Measurements from ENCODE around the genes CATSPERD, NDUFA11 and PSPN.

DNA sequence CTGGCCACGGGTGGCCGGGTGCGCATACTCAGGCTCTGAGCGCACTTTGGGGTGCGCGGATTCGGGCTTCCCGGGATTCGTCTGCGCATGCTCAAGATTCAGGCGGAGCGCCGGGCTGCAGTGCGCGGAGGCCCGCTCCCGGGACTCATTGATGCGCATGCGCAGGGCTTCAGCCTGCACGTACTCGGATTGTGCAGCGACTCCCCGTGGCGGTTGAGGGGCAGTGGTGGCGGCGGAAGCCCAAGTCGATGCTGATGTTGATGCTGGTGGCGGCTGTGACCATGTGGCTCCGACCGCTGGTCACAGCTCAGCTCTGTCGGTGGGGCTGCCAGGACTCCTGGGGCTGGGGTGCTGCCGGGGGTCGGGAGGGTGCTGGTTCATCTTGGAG, at the start of gene CATSPERD:
TSS of gene CATSPERD (plus strand) at position 148 of the 388 bp plus-strand sequence.
- RRBS, result 1% methylated on average over 7 of the region's 33 CpGs

DNA sequence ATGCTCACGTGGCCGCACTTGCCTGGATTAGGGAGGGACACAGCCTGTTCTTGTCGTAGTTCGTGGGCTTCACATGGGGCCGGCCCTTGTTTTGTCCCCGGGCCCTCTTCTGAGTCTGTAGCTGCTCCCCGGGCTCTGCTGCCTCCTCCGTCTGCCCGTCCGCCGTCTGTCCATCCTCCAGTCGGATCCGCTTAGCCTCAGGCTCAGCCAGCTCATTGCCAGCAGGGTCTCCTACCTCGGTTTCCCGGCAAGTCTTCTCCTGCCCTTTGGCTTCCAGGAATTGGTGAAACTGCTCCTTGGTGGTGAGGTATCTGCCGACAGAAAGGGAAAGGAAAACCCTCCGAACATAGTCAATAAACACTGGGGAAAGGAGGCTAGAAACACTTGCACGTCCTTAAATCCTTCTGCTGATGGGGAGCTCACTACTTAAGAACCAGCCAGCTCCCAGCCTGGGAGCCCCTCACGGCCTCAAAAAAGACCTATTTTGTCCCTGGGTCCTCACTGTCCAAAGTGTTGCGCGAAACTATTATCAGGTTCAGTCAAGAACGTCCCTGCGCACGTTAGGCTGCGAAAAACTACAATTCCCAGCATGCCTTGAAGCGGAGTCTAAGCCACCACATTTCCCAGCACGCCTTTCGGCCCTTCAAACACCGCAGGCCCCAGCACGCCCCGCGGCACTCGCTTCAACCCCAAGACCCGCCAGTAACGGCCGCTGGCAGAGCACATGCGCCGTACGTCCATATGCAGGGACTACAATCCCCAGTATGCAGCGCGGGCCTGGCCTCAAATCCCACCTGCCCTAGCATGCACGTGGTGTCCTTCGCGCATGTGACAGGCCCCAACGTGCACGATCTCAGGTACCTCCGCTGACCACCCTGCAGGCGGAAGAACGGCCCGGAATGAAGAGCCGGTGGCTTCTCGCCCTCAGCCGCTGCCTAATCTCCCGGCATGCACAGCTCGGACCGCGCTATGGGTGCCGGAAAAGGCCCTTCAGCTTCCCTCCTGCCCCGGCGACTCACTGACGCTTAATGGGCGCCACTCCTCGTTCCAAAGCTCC, 610 bp downstream of the DUS3L start:
- RRBS, result 22% methylated on average over 9 of the region's 63 CpGs

GRCh38 chr19:5799062-5799656, 5.7 kb upstream of the NRTN start:
- RRBS, result 88% methylated on average over 11 of the region's 24 CpGs

- RRBS, result no CpG with 5 or more reads among the region's 15 CpGs
These were observed 8.5 kb upstream of the FUT6 start for GRCh38 chr19:5847747-5848623.

GRCh38 chr19:5903622-5904484, at the start of gene NDUFA11:
Gene NDUFA11, minus strand, starts transcription at chr19:5903790.
- RRBS, result under 1% methylated on average over 9 of the region's 61 CpGs

GRCh38 chr19:5935168-5935713, 21.2 kb downstream of the CAPS start:
- RRBS, result no CpG with 5 or more reads among the region's 20 CpGs

- RRBS, result no CpG with 5 or more reads among the region's 25 CpGs
These were observed 22.3 kb downstream of the CAPS start for GRCh38 chr19:5936055-5937039.

DNA sequence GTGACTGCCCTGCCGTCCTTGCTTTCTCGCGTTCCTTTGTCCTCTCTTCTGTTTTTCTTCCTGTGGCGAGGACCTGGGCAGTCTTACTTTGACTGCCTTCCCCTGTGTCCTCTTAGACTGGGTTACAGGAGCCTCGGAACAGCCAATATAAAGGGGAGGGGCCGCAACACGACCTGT, 53.7 kb downstream of the RFX2 start:
- RRBS, result no CpG with 5 or more reads among the region's 7 CpGs

- RRBS, result no CpG with 5 or more reads among the region's 17 CpGs
These were observed 51.9 kb downstream of the RFX2 start for GRCh38 chr19:6058131-6059074.

- RRBS, result 94% methylated on average over 3 of the region's 28 CpGs
These were observed 49.3 kb downstream of the RFX2 start for GRCh38 chr19:6060704-6061792.

DNA sequence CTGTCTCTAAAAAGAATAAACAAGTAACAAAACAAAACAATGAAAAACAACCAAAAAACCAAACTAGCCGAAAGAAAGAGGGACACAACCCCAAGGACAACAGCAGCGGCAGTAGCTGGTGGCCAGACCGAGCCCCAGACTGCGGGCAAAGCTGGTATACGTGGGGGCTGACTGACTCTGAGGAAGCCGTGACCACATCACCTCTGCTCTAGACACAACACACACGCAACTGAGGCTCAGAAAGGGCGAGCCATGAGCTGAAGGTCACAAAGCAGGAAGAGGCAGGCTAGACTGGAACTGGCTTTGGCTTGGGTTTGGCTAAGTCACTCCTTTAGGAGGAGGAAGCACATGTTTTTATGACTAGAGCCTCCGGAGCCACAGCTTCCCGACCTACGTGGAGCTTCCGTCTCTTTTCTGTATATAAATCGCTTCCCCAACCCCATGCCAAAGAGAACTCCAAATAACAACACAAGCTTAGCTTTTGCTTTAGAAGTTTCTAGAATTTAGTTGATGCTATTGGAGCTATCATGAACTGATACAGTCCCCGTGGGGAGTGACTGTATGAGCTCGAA, 48.1 kb downstream of the RFX2 start:
- RRBS, result no CpG with 5 or more reads among the region's 15 CpGs

- RRBS, result no CpG with 5 or more reads among the region's 20 CpGs
These were observed 47.4 kb downstream of the RFX2 start for GRCh38 chr19:6062821-6063397.

DNA sequence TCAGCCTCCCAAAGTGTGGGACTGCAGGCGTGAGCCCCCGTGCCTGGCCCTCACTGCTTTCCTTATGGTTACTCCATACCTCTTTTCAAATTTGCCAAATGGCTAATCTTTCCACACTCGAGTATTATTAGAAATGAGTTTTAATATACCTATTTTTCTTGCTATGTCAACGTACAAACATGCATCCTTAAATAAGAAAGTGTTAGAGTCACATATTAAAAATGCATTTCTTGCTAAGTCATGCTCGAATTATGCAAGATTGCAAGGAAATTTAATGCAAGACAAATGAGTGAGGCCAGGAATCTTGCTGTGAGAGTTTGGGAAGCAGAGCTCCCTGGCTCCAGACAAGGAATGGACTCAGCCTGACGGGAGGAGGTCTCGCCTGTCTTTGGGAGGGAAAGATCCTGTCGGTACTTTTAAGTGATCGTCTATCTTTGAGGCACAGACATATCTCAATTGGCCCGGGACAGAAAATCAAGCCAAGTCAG, 39.3 kb downstream of the RFX2 start:
- RRBS, result no CpG with 5 or more reads among the region's 10 CpGs

- RRBS, result no CpG with 5 or more reads among the region's 14 CpGs
These were observed 20.4 kb downstream of the MLLT1 start for GRCh38 chr19:6259256-6259823.

- RRBS, result no CpG with 5 or more reads among the region's 15 CpGs
These were observed 9.3 kb downstream of the MLLT1 start for GRCh38 chr19:6270570-6270845.

GRCh38 chr19:6278301-6278815, 1.4 kb downstream of the MLLT1 start:
- RRBS, result no CpG with 5 or more reads among the region's 7 CpGs

GRCh38 chr19:6375459-6375993, at the start of gene PSPN:
Gene PSPN, minus strand, starts transcription at chr19:6375933.
- RRBS, result 98% methylated on average over 3 of the region's 22 CpGs

DNA sequence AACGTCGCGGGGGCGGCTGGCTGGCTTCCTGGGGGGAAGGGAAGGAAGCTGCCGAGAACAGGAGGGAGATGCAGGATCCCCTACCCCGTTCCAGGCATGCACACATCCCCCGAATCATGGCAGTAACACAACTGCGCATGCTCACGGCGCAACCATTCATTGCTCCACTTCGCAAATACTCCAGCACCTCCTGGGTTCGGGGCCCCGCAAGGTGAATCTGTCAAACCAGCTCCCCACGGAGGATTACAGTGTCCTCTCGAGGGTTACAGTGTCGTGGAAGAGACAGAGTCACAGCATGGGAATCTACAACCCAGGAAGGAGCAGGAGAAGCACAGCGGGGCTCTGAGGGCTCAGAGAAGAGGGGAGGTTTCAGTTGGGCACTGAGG, 886 bp upstream of the GTF2F1 start:
- RRBS, result no CpG with 5 or more reads among the region's 17 CpGs

DNA sequence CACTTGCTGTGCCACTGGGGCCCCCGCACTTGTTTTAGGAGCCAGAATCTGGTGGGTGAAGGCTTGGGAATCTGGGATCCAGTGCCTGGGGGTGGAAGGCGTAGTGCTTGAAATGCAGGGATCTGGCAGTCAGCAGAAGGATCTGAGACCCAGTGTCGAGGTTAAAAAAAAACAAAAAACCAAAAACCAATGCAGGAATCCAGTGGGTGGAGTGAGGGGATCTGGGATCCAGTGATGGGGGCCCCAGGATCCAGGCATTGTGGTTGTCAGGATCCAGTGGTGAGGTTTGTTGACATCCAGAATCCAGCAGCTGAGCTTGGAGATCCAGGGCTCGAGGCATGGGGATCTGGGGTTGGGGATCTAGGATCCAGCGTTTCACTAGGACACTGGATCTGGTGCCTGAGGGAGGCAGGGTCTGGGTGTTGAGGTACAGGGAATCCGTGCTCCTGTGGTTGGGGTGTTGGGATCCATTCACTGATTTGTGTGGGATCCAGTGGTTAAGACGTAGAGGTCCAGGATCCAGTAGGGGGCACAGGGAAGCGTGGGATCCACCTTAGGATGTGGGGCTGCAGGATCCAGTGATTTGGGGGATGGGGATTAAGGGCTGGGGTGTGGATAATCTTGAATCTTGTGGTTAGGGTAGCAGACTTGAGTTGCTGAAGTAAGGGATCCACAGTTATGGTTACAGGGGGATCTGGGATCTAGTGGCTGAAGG, 7.6 kb upstream of the SLC25A41 start:
- RRBS, result no CpG with 5 or more reads among the region's 8 CpGs

GRCh38 chr19:6468152-6469000, 4.3 kb downstream of the CRB3 start:
- RRBS, result no CpG with 5 or more reads among the region's 16 CpGs

All from NB4 (cell line).